A375 (cell line): ENCODE measurements around a stretch of chr15.

DNA sequence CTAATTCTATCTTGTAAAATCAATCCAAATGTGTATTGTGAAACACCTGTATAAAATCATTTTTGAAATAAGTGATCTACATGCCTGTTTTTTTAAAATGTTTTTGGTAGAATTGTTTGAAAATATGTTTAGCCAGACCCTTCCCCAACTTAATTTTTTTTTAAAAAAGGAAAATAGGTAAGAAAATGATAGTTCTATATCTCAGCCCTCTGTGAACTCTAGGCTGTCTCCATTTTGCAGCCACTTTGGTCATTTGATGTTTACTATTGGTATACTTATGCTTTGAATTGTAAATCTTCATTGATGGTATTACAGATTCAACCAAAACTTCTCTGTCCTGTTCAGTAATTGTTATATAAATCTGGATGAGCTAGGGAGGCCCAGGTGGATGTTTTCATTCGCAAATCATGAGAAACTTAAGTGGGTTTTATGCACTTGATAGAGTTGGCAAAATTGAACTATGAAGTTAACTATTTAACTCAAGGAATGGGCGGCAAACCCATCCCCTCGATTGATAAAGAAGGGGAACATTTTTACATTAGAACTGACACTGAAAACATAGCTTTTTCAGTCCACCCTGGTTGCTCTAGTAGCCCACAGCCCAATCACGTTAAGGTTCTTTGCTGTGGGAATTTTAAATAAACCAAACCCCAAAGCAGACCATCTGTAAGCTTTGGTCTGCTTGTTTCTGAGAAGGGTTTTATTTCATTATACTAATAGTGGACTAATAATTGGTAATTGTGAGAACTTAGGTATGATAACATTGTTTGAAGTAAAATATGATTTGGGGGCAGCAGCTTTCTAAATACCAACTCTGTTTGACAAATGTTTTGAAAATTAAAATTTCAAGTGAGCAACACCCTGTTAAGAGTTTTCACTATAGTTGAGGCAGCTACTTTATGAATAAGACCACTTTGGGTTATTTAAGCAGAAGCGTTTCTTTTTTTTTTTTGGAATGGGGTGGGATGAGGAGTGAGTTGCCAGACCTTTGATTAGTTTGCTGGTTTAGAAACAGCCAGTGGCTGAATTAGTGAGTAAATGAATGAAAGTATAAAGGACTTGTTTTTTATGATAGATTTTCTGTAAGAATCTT, 16.5 kb downstream of the FEM1B start:
- RAMPAGE, long total RNA: no peak

- RAMPAGE, long total RNA: no peak
Measured at GRCh38 chr15:68334386-68335259, 57.1 kb downstream of the FEM1B start.

DNA sequence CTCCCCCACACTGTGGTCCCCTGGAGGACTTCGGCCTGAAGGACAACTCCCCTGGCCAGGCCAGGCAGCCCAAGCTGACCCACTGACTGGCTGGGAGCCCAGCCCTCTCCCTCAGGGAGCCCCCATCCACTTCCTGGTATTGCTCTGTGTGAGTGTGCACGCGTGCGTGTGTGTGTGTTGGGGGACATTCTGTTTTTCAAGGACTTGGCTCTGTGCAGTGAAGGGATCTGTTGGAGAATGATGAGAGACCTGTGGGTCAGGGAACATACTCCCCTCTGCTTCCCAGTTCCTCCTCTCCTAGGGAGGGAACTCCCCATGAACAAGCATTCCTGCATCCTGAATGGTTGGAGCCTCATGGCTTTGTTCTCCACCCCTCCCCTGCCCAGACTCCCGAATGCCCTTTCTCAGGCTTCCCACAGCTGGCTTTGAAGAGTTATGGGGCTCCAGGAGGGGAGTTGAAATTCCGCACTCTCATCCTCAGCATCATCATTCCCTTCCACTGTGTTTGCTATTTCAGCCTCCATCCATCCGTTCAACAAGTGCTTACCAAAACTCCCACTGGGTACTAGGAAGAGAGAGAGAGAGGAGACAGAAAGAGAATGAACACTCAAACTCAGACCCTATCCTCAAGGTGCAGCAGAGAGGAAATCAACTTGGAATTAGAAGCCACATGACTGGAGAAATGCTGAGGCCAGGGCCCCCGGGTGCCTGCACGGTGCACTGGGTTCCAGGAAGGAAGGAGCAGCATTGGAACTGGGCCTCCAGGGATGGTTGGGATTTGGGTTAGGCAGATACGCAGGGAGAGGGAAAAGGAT, 29.8 kb downstream of the CORO2B start:
- RAMPAGE, long total RNA: no peak

DNA sequence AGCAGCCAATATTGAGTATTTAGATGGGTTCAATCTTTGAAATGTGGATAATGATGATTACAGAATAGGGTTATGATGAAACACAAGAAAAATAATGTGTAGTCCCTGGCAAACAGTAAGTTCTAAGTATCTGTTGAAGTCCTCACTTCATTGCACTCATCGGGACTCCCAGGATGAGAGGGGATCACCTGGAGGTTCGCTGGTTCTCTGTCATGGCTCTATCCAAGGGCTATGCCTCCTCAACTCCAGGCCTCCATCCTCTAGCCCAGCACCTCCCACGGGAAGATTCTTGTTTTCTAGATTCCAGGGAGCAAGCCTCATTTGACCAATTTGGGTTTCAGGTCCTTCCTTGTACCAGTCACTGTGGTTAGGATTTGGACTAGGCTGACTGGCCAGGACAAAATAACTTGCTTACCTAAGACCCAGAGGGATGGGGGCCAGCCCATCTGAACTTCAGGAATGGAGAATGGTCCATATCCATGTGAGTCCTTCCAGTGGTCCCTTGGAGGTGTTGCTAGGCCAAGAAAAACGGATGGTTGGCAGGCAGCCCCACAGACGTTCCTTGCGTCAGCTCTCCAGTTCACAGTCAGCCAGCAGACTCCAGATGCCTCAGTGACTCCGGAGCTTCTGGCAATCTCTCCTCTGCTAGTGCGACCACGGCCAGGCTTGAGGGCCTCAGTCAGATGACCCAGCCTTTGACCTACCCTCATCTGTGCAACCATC, 45.3 kb downstream of the ANP32A start:
- RAMPAGE, long total RNA: no peak

DNA sequence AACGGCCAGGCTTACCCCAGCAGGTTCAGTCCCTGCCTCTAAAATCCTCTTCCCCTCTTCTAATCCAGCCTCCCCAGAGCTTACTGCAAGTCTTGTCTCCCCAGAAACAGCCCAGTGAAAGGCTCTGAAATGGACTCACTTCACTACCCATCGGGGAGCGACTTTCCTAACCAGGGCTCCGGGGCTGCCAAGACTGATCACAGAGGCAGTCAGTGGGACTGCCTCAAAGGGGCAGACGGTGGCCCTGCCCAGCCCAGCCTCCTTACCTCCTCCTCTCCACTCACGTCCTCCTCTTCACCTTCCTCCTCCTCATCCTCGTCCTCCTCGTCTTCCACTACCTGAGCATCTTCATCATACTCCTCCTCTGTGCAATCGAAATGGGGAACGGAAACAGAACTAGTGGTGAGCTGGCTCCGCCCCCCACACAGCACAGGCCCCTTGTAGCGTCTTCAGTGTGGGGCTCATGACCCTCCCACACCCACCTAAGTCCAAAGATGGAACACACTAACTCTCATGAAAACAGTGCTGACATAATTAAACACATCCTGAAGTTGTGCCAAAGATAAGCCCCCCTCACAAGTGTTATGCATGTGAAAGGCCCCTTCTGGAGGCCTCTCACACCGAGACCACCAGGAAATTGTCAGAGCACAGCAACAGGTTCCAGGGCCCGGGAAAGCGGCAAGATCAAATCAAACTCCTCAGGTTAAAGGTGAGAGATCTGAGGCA, 37.8 kb downstream of the ANP32A start:
- RAMPAGE, long total RNA: no peak

DNA sequence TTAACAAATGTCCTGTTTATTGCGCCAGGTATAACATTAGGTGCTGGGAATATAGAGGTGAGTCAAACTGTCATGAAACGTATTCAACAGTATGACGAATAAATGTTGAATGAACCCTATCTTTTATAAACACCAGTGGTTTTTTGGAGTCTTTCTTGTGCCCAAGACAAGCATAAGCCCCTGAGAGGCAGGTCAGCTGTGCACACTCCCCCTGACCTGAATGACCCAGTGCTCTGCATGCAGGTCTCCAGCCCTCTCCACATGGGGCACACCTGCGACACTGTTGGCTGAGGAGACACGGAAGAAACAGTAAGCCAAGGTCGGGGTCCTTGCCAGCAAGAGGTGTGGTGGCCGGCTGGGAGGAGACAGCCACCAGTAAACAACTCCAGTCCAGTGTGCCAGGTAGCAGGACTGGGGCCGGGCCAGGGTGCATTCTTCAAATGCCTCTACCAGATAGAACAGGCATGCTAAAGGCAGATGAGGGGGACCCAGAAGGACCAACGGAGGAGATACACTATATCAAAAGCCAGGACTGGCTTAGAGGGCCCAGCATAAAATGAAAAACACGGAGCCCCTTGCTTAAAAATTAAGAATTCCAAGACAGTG, 27.4 kb downstream of the ANP32A start:
- RAMPAGE, long total RNA: no peak

- RAMPAGE, long total RNA: no peak
Measured at GRCh38 chr15:68801783-68802272, 18.9 kb downstream of the ANP32A start.

DNA sequence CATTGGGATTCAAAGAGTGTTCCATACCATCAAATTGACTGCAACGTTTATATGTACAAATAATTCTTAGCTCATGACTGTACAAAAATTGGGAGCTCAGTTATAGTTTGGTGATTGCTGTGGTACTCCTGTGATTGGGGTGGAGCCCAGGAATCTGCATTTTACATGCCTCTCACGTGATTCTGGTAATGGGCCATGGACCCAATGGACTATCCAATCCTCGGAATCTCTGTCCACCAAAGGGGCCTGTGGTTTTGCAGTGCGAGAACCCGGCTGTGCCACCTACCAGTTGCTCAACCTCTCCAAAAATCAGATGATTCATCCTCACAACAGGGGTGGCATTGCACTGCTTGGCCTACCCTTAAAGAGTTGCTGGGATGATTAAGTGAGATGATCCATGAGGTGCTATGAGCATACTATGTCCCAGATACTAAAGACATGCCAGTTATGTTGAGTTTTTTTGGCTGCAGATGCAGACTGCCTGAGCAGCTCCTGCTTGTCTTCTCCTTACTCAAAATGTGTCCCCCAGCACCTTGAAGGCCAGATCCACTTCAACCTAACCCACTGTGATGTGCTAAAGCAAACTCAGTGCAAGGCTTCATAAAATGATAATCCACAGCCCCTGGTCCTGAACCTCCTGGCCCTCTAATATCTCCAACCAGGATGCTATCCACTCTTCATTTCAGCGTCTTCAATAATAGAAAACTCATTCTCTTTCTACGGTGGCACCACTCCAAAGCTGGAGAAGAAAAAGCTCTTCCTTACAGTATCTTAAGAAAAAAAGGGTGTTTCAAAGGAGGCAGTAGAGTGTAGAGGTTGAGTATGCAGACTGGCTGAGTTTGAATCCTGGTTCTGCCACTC, 5.0 kb downstream of the ANP32A start:
- RAMPAGE, long total RNA: no peak

DNA sequence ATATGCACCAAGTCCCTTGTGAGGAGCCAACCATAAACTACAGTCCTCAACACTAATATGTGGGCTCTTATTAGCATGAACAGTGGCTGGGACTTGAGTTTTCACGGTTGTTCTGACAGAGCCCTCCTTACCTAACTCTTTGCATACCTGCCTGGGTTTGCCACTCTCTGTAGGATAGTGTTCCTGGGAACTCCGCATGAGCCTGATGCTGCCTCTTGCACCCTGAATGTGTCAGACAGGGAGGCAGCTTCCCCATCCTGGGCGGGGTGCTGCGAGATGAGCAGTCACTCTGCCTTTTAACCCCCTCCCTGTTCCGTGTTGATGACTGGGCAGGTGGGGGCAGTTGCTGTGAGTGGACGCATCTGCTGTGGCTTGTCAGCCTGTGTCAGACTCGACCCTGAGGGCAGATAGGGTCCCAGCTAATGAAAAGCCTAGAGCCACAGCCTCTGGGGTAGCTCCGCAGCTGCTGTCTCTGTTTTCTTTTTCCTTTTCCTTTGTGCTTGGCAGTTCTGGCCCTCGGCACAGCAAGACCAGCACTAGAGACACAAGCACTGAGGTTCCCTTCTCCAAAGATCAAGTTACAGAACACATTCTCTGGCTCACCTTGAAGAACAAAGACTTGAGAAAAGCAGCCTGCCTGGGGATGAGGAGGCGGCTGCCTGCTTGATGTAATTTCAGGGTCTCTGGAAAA, 43.1 kb upstream of the GLCE start:
- RAMPAGE, long total RNA: no peak

DNA sequence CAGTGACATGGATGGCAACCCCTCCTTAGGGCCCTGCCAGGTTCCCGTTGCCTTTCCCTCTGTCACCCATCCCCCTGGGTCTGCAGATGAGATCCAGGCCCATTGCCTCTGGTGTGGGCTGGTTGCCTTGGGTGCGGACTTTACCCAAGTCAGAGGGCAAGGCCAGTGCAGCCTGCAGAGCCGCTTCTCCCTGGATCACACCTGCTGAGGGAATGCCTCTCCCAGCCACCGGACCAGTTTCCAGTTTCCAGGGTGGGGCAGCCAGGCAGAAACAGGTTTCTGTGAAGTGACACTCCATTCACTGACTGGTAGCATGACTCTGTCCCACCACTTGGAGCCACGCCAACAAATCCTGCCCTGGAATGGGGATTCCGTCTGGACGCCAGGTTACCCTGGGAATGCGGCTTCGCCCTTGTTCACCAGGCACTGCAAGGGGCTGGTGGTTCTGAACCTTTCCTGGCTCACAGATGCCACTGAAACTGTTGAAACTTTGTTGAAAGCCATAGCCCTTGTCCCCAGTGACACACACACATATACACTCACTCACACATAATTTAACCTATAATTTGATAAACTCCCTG, 30.1 kb downstream of the PAQR5 start:
- RAMPAGE, long total RNA: no peak

DNA sequence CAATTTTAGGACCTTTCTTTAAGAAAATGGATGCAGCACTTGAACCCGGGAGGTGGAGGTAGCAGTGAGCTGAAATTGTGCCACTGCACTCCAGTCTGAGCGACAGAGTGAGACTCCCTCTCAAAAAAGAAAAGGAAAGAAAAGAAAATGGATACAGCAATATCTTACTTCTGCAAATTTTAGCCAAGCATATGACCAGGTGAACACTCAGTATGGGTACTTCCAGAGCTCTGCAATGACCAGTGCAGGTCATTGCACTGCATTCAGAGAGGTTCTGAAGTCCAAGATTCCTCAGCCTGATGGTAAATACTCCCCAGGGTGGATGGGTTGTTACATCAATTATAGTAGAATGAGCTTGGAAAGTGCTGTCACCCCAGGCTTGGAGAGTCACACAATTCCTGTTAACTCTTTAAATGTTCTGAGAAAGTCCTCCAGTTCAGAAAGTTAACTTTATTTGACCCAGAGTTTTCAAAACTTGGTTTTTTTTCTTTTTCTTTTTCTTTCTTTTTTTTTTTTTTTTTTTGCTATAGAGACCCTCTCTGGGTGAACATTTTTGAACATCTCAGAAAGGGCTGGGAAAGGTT, 103.7 kb downstream of the RPLP1 start:
- RAMPAGE, long total RNA: no peak

- RAMPAGE, long total RNA: no peak
Measured at GRCh38 chr15:69591707-69592343, 139.2 kb downstream of the RPLP1 start.

- RAMPAGE, long total RNA: no peak
Measured at GRCh38 chr15:69628630-69628916, 176.0 kb downstream of the RPLP1 start.

GRCh38 chr15:69808764-69809363, 288.9 kb downstream of the TLE3 start:
- RAMPAGE, long total RNA: no peak

- RAMPAGE, long total RNA: no peak
Measured at GRCh38 chr15:69893747-69894275, 203.9 kb downstream of the TLE3 start.

DNA sequence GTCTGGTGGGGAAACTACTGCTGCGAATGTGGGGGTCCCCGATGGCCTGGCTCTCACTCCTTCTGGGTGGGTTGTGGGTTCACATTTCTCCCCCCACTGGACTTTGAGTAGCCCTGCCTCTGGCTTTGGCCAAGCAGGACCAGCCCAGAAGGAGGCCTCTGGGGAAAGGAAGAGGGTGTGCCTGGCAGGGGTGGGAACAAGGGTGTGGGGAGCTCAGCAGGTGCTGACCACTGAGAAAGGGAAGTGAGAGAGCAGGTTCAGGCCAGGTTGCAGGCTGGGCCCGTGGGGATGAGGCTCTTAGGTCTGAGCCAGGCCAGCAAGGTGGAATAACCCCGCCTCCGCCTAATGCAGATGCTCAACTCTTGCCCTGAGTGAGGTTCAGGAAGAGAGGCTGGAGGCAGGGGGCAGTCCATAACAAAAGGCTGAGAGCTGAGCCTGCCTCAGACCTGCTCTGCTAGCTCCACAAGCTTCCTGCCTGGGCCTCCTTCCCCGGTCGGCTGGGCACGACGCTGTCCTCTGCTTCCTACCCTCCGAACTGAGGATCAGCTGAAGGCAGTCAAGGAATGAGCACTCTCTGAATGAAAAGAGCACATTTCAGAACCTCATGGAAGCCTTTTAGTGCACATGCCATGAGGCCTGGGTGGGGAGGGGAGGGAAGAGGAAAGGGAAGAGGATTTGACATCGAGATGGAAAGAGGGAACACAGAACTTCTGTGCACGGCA, 82.7 kb downstream of the TLE3 start:
- RAMPAGE, long total RNA: no peak

DNA sequence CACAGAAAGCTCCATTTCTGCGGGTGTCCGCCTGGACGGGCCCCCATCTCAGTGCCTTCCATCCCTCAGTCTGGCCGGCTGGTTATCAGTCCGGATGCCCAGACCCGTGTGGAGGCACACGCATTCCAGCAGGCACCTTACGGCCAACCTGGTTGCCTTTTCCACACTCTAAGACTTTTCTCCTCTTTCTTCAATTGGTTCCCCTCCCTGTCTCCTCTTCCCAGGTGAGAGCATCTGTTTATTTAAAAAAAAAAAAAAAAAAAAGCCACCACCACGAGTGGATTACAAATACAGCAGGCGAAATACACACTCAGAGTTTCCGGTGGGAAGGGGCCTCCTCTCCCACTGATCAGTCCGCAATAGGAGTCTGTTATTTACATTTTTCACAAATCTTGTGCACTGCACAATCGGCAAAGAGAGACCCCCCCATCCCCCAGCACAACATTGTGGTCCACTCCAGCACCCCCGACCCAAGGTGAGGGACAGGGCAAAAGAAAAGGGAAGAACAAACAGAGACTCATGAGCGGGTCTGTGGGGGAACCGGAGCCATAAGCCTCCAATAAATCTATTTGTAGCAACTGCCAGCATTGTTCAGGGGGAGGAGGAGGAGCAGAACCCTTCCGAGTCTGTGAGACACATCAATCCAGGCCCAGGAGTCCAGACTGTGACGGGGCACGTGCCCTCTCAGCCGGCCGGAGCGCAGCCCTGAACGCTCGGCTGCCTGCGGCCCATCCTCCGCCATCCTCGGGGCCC, 48.3 kb downstream of the TLE3 start:
- RAMPAGE, long total RNA: no peak

GRCh38 chr15:70065535-70065898, 32.2 kb downstream of the TLE3 start:
- RAMPAGE, long total RNA: no peak

- RAMPAGE, long total RNA: no peak
Measured at GRCh38 chr15:70088788-70089665, 8.7 kb downstream of the TLE3 start.

GRCh38 chr15:70121578-70122158, 24.0 kb upstream of the TLE3 start:
- RAMPAGE, long total RNA: no peak